Mesenchymal stem cell of Wharton's jelly (primary cell): ENCODE measurements around a stretch of chr6.

DNA sequence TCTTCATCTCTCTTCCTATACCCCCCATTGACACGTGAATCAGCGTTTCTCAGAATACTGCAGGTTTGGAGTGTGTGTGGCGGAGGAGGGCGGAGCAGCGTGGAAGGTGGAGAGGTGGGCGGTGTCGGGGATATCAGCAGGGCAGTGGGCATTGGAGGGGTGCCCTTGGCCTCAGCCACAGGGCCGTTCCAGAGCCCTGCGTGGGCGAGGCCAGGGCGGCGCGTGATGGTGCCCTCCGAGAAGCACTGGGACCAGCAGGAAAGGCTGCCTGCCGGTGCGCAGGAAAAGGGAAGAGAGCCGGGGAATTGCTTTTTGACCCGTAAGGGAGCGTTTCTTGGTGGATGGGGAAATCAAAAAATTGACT lies 82.8 kb upstream of the DUSP22 start:
- CAGE, long polyA plus RNA: no peak

DNA sequence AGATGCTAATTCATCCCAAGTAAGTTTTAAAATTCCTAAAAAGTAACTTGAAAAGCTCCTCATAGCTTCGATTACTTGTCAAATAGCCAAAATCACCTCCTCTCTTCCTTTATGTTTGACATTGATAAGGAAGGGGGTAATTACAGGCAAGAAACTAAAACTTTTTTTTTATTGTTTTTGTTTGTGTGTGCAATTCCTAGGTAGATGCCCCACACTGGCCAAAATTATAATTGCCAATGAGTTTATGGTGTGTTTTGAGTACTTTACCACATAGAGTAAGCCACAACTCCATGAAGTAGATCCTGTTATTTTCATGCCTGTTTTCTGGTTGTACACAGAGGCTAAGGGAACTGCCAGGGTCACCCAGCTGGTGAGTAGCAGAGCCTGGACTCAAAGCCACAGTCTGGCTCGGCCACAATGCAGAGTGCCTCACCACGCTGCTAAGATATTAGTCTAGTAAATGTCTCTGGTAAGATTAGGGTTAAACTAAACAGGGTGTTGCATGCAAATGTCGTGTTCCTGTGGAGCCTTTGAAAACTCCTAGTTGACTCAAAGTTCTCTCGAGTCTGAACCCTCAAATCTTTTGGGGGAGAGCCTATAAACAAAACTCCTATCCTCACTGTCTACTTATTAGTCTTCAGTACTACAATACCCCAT lies 3.9 kb downstream of the DUSP22 start:
- CAGE, long polyA plus RNA: no peak

GRCh38 chr6:403456-404305 lies 12.1 kb downstream of the IRF4 start:
- CAGE, long polyA plus RNA: no peak

DNA sequence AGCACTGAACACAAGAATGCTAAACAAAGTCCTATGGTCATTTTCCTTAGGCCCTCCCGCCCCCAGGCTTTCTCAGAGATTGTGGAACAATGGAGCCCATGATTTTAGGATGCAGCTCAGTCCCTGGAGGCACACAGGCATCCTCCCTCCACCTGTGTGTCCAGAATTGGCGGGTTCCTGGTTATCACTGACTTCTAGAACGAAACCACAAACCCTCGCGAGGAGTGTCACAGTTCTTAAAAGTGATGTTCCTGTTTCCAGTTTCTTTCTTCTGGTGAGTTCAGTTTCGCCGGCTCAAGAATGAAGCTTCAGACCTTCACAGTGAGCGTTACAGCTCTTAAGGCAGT lies 43.0 kb downstream of the IRF4 start:
- CAGE, long polyA plus RNA: no peak

GRCh38 chr6:487867-488389 lies 96.4 kb downstream of the IRF4 start:
- CAGE, long polyA plus RNA: no peak

GRCh38 chr6:510297-510781 lies 118.8 kb downstream of the IRF4 start:
- CAGE, long polyA plus RNA: no peak

GRCh38 chr6:671869-672475 lies 15.1 kb upstream of the HUS1B start:
- CAGE, long polyA plus RNA: no peak

DNA sequence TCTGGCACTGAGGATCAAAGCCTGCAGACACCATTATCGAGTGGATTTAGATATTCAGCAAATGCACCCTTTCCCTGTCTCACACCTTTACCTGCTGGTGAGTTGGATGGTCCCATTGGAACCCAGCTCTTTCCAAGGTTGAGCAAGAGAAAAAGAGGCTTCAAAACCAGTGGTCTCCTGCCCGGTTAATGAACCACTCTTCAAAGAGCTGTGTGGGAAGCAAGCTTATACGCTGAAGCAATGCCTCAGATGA lies 83.5 kb upstream of the FOXQ1 start:
- CAGE, long polyA plus RNA: no peak

DNA sequence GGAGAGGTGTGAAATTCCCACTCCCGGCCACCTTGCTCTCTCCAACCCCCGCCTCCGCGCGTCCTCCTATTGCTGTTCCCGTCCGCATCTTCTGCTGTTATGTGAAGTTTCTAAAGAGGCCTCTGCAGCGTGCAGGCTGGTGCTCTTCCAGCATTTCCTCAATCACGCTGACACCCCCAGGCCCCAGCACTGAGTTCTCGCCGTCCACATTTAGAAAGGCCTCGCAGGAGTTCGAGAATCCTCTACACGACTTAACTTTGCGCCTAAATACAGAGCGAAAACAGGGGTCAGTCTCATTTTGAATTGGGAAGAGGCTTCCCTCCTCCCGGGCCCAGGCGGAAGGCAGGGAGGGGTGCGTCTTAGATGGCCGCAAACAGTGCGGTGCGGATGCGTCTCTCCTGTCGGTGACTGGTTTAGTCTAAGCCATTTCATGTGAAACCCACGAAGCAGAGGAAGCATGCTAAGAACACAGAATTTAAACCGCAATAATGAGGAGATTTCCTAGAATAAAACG lies 4.1 kb upstream of the FOXF2 start:
- CAGE, long polyA plus RNA: no peak

GRCh38 chr6:1390825-1391377 lies 1.5 kb downstream of the FOXF2 start:
- CAGE, long polyA plus RNA: no peak

DNA sequence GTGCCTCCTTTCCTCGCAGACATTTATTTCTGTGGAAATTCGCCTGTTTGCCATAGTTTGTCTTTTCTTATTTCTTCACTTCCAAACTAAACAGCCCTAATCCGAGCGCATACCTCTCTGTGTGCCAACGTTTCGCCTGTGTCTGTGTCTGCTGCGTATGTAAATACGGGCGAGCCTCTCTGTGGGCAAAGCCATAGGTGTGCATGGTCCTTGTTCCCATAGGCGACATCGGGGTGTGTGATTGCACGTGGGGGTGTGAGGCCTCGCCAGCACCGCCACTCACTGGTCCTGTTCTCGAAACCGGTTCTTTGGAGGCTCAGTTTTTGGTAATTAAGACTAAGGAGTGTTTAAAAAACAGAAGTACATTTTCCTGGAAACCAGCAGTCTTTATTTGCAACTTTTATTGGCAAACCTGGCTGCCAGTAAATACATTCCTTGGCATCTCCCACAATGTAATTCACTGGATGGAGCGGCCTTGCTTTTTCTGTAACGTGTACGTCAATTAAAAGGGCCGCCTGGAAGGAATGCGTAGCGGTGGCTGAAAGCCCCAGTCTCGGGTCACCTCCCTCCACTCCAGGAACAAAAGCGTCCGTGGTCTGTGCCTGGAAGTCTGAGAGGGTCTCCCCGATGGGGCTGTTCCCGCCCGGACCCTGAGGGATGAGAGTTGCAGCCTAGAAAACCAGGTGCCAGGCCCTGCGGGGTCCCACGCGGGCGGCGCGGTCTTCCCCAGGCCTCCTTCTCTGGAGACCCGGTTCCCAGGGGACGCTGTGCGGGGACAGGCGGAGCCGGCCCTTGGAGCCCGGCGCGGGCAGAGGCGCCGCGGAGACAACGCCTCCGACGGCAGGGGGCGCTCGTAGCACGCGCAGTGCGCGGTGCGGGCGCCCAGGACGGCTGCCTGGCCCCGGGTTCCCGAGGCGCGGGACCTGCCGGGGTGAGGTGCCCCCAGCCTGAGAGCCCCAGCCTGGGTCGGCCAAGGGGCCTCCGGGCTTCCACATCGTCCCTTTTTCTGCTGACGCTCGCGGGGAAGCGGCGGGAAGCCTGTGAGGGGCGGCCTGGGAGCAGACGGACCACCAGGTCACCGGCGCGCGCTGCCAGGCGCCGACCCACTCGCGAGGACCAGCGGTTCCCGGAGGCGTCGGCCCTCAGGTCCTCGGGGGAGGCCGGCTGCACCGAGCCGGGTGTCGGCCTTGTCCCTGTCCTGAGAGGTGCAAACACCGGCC lies 5.6 kb upstream of the FOXC1 start:
- CAGE, long polyA plus RNA: no peak

DNA sequence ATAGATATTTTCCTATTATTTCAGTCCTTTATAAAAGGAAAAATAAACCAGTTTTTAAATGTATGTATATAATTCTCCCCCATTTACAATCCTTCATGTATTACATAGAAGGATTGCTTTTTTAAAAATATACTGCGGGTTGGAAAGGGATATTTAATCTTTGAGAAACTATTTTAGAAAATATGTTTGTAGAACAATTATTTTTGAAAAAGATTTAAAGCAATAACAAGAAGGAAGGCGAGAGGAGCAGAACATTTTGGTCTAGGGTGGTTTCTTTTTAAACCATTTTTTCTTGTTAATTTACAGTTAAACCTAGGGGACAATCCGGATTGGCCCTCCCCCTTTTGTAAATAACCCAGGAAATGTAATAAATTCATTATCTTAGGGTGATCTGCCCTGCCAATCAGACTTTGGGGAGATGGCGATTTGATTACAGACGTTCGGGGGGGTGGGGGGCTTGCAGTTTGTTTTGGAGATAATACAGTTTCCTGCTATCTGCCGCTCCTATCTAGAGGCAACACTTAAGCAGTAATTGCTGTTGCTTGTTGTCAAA lies 3.6 kb downstream of the FOXC1 start:
- CAGE, long polyA plus RNA: no peak

DNA sequence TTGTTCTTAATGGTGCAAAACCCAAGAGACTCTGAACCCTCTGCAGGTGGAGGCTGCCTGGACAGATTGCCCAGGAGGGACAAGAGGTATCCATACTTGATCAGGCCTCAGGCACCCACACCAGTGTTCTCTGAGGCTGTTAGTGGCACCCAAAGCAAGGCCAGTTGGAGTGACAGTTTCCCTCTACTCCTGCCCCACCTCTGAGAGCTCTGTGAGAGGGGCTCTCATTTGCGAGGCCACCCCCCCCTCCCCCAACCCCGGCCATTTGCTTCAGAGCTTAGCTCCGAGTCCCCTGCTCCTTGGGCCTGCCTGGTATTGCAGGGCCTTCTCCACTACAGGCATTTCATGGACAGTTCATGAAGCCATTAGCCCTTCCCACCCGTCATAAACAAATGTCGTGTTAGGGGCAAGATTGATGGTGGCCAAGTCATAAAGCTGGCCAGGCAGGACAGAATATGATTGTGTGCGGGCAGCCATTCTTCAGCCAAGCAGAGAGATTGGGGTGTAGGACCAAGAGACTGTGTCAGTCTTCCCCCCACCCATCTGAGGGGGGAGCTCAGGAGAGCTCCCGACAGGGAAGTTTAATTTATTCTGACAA lies 7.0 kb downstream of the FOXC1 start:
- CAGE, long polyA plus RNA: no peak

DNA sequence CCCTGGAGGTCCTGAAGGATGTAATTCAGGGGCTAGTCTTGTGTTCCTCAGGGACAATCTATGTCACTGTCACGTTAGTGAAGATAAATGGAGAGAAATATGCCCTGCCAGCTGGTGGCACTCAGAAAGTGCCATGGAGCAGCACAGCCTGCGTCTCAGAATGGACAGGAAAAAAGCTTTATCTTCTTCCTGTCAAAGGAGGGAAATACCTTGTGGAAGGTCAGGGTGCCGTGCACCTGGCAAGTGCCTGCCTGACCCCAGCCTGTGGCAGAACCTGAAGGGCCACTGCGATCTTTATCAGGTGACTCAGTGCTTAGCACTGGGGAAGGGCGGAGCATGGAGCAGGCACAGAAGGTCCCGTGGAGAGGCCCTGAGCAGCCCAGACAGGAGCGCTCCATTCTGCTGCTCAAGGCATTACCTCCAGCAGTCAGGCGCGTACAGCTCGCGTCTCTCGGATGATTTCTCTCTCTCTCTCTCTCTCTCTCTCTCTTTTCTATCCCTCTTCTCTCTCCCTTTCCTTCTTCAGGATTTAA lies 31.6 kb downstream of the FOXC1 start:
- CAGE, long polyA plus RNA: no peak

GRCh38 chr6:1922615-1923515 lies 313.1 kb downstream of the FOXC1 start:
- CAGE, long polyA plus RNA: no peak

- CAGE, long polyA plus RNA: no peak
These were observed 92.2 kb upstream of the GMDS start for GRCh38 chr6:2337305-2338355.

- CAGE, long polyA plus RNA: no peak
These were observed 143.9 kb upstream of the GMDS start for GRCh38 chr6:2389350-2389594.

GRCh38 chr6:2632194-2632773 lies 118.4 kb downstream of the MYLK4 start:
- CAGE, long polyA plus RNA: no peak

- CAGE, long polyA plus RNA: no peak
These were observed 4.2 kb upstream of the WRNIP1 start for GRCh38 chr6:2760872-2761450.

DNA sequence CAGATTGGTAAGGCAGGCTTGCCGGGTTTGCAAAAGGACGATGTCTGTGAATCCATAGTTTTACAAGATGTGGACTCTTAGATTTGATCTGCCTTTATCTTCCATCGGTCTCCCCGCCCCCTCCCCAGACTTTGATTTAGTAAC lies 1.3 kb downstream of the WRNIP1 start:
- CAGE, long polyA plus RNA: no peak